Occipital lobe (tissue), 2 donors: Measurements from ENCODE around the gene AQP1.

GRCh38 chr7:29208217-29209245, 14.0 kb downstream of the CHN2 start:
- RAMPAGE, long total RNA: no peak

DNA sequence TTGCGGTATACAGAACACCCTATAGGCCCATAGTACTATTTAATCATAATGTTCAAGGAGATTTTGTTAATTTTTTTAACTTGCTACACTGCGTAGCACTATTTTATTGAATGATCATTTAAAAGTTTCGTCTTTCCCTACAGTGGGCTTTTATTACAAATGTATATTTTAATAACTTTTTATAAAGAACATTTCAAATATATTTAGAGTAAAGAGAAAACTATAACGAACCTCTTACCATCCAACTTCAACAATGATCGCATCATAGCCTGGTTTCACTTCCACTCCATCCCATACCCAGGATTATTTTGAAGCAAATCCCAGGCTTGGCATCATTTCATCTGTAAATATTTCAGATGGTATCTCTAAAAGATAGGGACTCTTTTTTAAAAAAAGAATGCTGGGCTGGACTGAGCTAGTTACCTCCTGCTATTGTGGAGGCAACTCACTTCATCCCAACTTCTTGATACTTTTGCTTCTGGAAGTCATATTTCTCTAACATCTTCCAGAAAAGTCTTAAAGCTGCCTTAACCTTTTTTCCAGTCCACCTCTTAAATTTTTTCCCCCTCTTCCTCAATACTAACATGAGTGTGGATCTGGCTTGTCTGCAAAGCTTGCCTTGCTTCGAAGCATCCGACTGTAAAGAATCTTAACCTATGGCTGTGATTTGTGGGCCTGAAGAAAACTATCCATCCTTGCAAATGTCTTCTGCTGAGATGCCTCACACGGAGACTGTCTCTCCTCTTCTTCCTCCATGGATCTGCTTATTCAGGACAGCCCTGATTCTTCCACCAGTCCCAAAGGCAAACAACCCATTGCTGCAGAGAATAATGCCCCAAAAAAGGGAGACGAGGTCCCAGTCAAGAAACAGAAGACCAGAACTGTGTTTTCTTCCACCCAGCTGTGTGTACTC, 17.4 kb downstream of the CHN2 start:
- RAMPAGE, long total RNA: no peak

DNA sequence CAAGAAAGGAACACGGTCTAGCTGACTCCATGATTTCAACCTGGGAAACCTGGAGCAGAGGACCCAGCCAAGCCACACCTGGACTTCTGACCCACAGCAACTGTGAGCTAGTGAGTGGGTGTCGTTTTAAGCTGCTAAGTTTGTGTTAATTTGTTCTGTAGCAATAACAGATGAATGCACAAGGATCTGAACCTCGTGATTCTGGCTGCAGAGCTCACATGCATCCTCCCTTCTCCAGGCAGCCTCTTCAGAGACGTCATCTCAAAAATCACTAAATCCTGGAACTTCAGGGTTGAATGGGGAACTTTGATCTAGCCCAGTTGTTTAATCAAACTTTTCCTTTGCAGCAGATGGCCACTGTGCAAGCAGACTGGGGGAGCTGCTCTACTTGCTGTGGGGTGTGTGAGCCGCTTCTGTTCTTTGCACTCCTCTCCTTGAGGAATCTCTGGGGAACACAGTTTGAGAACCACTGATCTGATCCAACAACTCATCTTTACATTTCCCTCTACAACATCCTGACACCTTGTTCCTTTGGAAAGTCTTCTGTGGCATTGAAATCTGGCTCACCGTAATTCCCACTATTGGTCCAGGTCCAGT, 90.2 kb downstream of the CHN2 start:
- RAMPAGE, long total RNA: no peak

DNA sequence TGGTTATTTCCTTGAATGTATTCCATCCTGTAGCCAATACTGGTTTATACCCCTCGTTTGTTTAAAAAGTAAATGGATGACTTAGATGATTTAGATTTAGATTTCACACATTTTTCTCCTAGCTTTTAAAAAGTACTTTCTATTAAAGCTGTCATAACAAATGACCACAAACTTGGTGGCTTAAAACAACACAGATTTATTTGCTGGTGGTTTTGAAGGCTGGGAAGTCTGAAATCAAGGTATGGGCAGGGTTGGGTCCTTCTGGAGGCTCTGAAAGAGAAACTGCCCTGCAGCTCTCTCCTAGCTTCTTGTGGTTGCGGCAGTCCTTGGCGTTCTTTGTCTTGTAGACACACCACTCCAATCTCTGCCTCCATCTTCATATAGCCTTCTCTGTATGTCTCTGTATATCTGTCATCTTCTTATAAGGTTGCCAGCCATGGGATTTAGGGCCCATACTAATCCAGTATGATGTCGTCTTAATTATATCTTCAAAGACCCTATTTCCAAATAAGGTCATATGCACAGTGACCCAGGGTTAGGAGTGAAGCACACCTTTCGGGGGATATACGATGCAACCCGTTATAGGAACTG, 79.4 kb upstream of the PRR15 start:
- RAMPAGE, long total RNA: no peak

DNA sequence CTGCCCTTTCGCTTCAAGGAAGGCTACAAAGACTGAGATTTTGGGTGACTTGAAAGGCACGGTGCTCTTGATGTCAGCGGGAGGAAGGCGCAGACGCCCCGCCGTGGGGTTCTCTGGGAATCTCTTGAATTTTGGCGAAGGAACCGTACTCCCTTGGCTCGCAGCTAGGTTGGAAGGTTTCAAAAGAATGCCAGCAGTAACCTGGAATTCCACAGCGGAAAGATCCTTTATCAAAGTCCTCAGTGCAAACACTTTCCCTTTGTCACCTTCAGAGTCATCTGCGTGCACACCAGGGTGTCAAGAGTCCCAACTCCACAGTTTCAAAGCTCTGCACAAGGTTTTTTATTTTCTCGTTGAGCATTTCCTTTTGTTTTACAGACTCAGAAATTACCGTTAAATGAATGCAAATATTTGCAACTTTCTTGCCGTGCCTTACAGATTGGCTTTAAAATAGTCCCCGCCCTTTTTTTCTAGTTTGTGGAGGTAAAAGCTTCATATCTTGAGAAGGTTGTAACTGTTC, 864 bp downstream of the PLEKHA8 start:
- RAMPAGE, long total RNA: no peak

- RAMPAGE, long total RNA: no peak
Measured at GRCh38 chr7:30478039-30478221, 654 bp downstream of the NOD1 start.

DNA sequence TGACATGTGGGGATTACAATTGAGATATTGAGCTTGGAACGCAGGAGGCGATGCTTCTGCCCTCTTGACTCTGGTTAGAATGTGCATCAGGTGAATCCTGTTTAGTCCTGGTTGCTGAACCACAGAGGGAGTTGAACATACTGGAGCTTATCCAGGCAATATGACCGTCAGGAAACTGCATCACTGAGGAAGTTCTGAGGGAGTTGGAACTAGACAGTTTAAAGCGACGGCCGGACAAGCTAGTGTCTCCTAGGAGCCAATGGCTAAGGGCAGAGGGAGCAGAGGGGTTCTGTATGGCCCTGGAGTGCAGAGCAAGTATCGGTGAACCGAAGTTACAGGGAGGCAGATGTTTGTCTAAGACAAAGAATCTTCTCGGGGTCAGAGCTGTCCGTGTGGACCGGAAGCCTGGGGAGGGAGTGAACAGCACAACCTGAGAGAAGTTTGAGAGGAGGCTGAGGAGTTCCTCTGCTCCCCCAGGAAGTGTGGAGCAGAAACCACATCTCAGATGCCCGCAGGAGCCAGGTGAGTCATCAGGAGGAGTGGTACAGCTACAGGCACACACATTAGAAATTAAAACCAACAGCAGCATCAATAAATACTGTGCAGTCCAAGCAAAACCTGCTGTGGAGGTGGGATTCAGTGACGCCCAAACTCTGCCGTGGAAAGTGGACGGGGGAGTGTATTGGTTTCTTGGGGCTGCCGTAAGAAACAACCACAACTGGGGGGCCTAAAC, 31.5 kb upstream of the GARS1 start:
- RAMPAGE, long total RNA: no peak

GRCh38 chr7:30602864-30603741, 8.4 kb downstream of the GARS1 start:
- RAMPAGE, long total RNA: no peak

- RAMPAGE, long total RNA: no peak
Measured at GRCh38 chr7:30633167-30633478, 38.4 kb downstream of the GARS1 start.

GRCh38 chr7:30846233-30846833, 65.3 kb upstream of the AQP1 start:
- RAMPAGE, long total RNA: no peak

GRCh38 chr7:30866973-30867883, 44.4 kb upstream of the AQP1 start:
- RAMPAGE, long total RNA: no peak

GRCh38 chr7:30899491-30900676, 11.8 kb upstream of the AQP1 start:
- RAMPAGE, long total RNA: no peak

DNA sequence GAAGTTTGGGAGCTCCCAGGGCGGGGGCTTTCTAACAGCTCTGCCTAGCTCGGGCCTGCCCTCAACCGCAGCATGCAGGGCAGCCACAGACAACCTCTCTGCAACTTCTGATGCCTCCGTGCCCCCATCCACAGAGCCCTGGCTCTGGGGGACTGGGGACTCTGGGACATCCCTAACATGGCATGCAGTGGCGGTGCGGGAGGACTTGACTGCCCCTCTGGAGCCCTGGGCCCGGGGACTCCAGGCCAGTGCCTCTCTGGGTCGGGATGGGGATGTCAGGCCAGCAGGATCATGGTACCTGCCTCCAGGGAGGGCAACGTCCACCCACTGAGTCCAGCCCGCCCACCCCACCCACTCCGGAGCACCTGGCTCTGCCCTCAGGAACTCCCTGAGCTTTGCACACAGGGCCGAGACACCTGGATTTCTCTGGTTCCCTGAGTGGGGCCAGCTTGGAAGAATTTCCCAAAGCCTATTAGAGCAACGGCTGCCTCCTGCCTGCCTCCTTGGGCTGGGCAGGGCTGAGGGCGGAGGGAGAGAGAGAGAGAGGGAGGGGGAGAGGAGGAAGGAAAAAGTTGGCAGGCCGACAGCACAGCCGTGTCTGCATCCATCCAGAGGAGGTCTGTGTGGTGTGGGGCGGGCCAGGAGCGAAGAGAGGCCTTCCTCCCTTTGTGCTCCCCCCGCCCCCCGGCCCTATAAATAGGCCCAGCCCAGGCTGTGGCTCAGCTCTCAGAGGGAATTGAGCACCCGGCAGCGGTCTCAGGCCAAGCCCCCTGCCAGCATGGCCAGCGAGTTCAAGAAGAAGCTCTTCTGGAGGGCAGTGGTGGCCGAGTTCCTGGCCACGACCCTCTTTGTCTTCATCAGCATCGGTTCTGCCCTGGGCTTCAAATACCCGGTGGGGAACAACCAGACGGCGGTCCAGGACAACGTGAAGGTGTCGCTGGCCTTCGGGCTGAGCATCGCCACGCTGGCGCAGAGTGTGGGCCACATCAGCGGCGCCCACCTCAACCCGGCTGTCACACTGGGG, at the start of gene AQP1:
TSS of gene AQP1 (plus strand) at position 722 of the 1,024 bp plus-strand sequence.
- RAMPAGE, long total RNA: no peak

- RAMPAGE, long total RNA: no peak
Measured at GRCh38 chr7:30914513-30915521, 3.2 kb downstream of the AQP1 start.

- RAMPAGE, long total RNA: no peak
Measured at GRCh38 chr7:30938300-30938703, 25.5 kb upstream of the GHRHR start.

GRCh38 chr7:31043179-31043797, 8.8 kb upstream of the ADCYAP1R1 start:
- RAMPAGE, long total RNA: no peak

DNA sequence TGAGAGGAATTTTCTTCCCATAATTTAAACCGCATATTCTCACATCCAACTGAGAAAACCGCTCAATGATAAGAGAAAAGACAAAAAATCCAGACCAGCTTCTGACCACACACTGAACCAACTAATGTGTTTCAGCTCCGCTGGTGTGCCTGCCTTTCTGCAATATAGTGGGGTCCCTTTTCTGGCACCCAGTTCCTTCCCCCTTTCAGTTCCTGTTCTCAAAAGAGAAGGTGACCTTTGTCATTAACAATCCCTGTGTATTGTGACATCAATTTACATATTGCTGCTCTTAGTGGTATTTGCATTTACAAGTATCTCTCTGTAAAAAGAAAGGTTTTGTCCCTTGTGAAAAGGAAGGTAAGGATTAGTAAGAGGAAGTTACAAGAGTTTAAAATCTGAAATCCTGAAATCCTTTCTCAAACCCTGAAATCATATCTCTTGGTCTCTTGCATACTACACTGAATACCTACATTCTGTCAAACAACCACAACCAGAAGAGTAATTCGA, 1.4 kb downstream of the PPP1R17 start:
- RAMPAGE, long total RNA: no peak

DNA sequence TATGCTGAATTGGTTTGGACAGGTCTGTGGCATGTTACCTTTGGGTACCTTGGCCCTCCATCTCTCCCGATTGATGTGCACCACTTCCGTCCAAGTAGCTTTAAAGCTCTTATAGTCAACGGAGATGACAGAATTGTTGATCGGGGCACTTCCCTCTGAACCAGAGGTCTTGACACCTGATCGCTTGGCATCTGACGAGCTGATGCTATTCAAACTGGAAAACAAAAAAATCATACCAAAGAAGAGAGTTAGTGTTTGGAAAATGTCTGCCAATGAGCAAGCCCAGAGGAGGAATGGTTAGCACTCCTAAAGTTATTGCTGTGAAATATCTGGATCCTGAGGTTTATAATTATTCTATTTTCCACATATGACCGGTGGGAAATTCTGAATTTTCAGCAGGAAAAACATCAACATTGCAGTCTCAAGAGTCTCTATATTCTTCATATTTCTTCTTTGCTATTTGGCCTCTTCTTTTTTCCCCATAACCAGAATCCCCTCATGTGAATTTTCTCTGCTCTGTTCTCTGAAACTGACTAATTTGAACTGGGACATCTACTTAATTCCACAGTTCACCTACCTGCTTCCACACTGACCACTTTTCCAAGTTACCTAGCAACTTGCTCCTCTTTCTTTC, 136.1 kb downstream of the PPP1R17 start:
- RAMPAGE, long total RNA: no peak

DNA sequence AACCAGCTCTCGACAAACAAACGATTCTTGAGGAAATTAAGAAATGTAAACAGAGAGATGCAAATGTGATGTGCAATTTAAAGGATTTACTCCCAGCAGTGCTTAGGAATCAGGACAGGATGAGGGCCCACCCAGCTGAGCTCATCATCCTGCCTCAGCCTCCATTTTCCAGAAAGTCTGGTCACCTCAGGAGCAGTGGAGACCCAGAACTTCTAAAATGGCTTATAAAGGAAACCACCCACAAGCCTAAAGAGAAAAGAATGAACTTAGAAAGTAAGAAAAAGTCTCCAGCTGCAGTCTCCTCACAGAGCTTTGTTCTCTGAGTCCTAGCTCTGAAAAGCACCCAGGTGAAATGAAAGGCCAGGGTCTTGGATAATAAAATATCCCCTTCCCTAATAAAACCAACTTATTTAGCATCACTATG, 83.0 kb downstream of the PDE1C start:
- RAMPAGE, long total RNA: no peak

- RAMPAGE, long total RNA: no peak
Measured at GRCh38 chr7:32070062-32070340, 206 bp downstream of the PDE1C start.